ENCODE measurements around the gene BCAS4.

DNA sequence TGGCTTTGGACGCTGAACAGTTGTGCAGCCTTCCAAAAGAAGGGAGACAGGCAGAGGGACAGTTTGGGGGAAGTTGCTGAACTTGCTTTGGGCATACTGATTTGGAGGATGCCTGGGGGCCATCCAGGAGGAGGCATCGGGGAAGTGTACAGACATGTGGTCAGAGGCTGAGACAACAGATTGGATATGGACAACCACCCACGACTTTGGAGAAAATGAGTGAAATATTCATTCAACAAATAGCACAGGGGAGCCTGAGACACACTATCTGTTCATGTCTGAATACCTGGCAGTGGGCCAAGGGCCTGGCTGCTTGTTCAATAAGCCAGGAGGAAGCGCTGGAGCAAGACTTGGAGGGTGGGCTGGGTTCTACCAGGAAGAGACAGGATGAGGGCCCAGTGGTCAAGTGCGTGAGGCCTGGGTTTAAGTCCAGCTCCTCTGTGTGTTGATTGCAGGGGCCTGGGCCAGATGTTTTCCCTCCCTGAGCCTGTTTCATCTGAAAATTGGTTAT, 113.3 kb downstream of the CEBPB start:
- PRO-cap, result no peak

DNA sequence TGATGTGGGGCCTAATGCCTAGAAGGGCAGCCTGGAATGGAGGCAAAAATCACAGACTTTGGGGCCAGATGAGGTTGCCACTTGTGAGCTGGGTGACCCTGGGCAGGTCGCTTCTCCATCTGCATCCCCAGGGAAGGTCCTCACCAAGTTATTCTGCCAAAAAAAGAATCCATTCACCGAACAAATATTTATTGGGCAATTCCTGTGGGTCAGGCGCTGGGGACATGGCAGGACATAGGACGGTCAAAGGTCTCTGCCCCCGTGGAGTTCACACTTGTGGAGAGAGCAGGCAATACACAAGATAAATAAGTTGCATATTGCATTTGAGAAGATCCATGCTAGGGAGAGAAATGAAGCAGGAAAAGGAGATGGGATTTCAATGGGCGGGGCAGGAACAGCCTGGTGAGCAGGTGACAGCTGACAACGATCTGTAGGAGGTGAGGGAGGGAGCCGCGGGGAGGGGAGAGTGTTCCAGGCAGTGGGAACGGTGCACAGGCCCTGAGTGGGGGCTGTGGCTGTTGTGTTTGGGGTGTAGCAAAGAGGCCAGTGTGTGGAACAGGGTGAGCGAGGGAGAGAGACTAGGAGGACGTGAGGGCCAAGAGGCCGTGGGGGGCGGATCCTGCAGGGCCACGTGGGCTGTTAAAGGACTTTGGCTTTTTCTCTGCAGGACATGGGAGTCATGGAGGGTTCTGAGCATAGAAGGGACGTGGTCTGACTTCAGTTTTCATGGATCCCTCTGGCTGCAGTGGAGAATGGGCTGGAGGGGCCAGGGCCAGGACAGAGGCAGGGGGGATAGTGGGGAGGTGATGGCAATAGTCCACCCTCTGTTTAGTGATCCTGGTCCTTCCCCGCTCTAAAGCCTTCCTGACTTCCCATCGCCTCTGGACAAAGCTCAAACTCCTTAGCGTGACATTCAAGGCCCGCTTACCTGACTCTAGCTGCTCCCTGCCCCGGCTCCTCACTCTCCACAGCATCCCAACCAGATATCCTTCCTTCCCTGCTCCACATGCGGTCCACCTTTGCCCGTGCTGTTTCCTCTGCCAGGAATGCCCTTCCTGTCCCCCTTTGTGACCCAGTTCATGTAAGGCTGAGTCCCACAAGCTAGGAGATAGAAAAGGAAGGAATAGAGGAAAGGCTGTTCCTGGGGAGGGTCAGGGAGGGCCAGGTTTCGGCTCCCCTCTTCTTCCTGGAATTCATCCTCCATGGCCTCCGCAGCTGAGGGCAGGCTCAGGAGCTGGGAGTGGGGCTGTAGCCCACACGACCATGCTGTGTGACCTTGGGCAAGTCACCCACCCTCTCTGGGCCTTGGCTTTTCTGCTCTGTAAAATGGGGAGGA, 115.7 kb downstream of the CEBPB start:
- PRO-cap, result unidirectional peak, plus-strand start at position 431 of the sequence

DNA sequence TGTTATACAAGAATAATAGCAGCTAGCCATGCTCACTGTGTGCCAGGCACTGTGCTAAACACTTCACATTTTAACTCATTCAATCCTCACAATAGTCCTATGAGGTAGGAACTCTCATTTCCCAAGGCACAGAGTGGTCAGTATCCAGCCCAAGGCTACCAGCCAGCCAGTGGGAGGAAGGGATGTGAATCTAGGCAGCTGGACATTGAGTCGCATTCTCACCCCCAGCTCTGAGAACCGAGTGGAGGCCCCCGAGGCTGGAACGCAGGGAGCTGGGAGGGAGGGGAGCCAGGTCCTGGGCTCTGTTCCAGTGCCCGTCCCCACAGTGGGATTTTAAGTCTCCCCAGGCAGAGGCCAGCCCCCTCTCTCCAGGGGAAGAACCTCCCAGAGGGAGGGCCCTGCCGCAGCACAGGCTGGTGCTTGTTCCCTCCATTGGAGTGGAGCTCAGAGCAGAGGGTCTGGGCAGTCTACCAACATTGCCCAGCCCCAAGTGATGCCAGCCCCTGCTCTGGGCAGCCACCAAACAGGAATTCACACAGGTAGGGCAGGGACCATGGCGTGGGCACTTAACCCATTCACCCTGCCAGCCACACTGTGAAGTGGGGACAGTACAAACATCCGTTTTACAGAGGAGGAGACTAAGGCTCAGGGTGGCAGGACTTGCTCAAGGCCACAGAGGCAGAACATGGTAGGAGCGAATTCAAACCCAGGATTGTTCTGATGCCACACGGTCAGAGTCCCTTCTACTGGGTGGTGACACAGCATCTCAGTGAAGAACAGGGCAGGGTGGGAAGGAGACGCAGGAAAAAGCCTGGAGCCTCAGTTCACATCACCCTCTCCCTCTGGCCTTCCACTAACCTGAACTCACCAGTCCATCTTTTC, 131.4 kb downstream of the CEBPB start:
- PRO-cap, result no peak

DNA sequence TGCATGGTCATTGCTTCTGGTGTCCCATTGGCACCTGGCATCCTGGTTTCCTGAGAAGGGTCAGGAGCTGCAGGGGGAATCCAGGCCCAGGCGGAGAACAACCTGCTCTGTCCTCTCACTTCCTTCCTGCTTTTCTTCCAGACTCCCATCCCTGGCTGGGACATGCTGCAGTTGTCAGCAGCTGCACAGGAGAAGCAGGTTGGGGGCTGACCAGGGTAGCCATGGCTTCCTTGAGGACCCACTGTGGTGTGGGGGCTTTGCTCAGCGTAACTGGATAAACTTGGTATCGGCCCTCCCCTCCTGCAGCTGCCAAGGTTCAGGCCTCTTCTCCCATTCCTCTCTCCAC, 155.2 kb downstream of the CEBPB start:
- PRO-cap, result no peak

DNA sequence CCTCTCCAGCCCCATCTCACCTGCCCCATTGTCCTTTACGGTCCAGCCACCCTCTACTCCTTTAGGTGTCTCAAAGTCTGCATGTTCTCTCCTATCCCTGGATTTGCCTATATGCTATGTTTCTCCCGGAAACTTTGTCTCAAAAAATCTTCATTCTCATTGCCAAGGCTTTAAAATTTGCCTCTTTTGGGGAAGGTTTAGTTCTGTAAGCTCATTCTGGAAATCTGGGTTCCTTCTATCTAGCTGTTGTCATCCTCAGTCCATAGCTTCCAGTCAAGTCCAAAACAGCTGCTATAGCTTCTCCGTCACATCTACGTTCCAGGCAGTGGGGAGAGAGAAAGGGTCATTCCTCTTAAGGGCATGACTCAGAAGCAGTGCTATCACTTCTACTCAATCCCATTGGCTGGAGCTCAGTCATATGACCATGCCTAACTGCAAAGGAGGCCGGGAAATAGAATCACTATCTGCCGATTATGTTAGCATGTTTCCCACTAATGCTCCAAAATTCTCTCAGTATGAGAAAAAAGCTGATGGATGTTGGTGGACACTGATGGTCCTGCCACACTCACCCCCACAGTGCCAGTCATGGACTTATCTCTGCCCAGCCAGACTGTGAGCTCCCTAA, 141.4 kb upstream of the PTPN1 start:
- PRO-cap, result no peak

DNA sequence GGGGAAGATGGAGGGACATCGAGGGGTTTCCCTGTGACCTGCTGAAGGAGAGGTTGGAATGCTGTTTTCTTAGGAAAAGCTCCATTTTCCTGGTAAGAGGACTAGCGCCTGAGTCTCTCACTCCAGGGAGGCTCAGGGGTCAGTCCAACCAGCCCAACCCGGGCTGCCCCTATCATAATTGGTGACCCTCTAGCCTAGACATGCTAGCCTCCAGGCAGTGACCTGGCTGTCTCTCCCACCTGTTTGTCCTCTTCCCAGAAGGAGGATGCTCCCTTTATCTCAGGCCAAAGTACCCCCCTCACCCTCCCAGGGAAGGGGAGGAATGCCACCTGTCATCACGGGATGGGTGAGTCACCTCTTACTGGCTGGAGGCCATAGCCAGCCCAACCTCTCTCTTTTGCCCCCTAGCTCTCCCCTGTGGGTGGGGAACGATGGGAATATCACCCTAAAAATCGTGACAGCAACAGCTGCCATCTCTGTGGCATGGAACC, 137.6 kb upstream of the PTPN1 start:
- PRO-cap, result unidirectional peak, minus-strand start at position 248 of the sequence

DNA sequence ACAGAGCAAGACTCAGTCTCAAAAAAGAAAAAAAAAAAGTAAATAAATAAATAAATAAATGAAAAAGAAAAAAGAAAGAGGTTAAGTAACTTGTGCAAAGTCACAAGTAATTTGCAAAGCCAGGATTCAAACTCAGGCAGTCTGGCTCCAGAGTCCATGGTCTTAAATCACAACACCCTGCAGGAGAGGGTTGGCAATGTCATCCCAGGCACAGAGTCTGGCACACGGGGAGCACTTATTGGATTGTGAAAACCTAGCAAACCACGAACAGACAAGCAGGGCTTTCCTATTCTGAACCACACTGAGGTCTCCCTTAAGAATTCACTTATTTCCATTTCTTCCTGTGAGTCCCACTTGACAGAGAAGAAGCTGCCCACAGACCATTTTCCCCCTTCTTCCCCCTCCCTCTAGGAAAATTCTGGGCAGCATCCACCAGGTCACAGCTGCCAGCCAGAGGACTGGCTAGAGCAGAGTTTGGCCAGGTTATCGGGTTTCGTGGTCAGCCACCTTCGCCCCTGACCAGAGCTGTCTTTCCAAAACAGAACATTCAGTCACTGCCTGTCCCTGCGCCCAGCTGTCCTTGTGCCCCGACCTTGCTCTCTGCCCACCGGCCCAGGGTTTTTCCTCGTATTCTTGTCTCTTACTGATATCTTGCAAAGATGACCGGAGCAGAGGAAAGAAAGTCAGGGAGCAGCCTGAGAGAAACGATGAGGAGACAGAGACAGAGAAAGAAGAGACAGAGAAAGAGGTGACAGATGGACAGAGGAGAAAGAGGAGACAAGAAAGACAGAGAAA, 106.4 kb upstream of the PTPN1 start:
- PRO-cap, result no peak

DNA sequence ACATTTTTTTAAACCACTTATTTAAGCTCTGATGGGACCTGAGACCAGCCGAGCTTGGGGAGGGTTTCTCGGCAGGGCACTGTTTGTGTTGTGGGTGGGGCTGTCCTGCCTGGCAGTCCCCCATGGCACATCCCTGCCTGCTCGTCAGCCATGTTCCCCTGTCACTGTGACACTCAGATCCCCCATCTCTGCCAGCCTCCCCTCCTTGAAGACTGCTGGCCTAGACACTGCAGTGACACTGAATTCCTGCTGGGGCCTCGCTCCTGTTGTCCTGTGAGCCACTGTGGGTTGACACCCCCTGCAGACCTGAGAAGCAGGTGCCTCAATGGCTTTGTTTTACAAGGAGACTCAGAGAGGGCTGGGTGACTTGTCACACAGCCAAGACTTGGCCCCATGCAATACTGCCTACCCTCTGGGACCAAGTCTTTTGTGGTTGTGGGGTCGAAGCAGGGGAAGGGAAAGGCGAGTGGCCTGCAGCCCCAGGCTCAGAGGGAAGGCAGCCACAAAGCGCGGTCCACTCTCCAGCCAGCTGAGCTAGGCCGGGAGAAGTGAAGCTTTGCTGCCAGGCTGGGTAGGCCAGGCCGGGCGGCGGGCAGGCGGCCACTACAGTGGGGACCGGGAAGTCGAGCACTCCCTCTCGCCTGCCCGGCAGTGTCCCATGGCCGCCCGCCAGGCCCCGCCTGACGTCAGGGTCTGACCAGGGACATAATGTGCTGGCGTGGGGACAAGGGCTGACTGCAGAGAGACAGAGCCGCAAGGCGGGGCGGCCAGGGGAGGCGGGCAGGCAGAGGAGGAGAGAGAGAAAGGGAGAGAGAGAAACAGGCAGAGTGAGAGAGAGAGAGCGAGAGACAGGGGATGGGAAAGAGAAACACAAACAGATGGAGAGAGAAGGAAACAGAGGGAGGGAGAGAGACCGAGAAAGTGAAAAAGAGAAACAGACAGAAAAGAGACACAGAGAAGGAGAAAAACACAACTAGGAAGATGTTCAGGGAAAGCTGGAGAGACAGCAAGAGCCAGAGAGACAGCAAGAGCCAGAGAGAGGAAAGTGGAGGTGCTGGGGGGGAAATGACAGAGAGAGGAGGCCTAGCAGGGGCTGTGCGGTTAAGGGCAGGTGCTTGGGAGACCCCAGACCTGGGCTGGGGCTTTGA, 94.7 kb upstream of the PTPN1 start:
- PRO-cap, result bidirectional peak, plus-strand start at position 764 of the sequence, minus-strand start at position 688 of the sequence

GRCh38 chr20:50497935-50498543, 12.1 kb upstream of the PTPN1 start:
- PRO-cap, result no peak

DNA sequence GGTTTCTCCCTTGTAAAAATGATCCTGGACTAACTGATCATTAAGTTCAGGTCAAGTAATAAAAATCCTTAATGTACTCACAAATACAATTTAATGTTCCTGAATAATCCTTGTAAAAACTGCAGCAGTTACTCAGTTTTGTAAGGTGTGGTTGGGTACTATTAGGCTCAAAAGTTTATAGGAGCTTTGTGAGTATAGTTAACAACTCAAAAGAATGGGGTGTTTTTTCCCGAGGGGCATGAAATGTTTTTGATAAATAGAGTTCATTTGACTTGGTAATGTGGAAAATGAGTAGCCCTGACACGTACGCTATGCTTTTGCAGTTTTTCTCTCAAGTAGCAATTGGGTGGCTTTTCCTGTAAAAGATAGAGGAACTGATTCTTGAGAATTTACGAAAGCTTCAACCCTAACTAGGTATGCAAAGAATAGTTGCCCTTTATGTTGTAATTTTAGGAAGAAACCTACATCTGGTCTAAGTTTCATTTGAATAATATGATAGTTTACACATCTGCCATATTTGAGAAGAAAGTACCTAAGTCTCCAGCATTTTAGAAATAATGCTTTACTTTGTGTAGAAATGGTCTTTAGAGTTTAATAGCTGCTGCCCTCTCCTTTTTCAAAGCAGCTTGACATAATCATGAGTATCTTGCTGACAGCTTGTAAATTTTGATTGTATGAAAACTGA, 6.4 kb downstream of the PTPN1 start:
- PRO-cap, result no peak

DNA sequence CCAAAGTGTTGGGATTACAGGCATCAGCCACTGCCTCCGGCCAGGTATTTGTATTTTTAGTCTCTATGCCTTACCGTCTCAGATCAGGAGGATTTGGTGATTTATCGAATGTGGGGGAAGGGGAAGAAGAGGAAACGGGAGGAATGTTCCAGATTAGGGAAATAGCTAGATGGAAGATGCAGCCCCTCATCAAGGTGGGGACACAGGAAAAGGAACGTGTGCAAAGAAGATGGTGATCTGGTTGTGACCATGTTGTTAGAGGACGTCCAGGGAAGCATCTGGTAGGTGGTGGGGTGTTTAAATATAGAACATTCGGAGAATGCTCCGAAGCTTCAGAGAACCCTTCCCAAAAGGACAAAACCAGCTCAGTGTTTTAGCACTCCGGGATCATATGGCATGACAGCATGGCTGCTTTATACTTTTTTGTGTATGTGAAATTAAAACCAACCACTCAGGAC, 12.9 kb downstream of the PTPN1 start:
- PRO-cap, result no peak

- PRO-cap, result no peak
Measured at GRCh38 chr20:50580908-50581630, 70.9 kb downstream of the PTPN1 start.

- PRO-cap, result no peak
Measured at GRCh38 chr20:50583114-50584264, 73.3 kb downstream of the PTPN1 start.

DNA sequence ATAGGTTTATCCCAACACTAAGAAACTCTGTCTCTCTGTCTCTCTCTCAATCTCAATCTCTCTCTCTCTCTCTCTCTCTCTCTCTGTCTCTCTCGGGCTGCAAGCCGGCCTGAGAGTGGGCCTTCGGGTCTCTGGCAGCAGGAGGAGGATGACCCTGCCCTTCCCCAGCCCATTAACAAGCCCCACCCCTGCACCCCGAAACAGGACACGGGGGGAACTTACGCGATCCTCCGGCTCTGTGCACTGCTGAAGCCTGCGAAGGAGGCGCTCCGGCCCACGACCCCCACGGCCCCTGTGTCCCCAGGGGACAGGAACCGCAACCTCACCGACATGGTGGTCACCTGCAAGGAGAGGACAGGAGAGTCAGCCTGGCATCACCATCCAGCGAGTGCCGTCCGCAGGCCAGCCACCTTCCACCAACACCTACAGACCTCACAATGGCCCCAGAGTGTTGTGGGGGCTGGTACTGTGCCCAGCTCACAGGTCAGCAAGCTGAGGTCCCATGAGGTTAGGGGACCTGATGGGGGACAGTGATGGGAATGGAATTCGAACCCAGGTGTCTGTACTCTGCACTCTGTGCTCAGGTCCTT, 60.7 kb downstream of the RIPOR3 start:
- PRO-cap, result no peak

DNA sequence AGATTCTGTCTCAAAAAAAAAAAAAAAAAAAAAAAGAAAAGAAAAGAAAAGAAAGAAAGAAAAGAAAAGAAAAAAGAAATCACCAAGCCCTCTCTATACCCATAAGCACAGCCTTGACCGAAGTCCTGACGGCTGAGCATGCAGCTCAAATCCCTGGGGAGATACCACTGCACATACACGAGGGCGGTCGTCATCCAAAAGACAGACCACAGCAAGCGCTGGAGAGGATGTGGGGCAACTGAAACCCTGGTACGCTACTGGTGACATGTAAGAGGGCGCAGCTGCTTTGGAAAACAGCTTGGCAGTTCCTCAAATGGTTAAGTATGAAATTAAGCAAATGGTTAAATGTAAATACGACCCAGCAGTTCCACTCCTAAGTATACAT, 38.8 kb downstream of the RIPOR3 start:
- PRO-cap, result no peak

DNA sequence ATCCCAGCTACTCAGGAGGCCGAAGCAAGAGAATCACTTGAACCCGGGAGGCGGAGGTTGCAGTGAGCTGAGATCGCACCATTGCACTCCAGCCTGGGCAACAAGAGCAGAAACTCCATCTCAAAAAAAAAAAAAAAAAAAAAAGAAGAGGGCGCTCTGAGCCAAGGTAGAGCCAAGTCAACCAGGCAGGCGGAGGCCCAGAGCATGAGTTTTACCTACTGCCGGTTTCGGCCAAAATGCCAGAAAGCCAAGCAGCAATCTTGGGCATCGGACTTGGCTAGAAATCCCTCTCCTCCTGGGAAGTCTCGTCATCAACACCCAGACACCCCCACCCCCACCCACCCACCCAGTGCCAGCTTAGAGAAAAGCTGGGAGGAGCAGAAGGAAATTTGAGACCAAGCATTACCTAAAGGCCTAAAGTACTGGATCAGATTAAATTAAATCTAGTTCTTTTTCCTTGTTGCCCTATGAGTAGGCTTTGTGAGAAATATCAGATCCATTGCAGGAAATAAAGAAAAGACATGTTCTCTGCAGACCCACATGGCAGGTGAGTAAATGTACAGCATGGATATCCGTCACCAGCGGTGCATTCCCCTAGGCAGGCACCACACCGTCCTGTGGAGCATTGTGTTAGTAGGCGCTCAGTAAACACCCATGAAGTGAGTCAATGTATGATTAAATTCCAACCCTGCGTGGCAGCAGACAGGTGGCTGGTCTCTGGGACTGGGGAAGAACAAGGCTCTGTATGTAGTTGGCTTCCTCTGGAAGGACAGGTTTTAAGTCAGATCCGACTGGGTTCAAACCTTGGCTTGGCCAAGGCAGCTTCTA, 21.1 kb downstream of the RIPOR3 start:
- PRO-cap, result no peak

DNA sequence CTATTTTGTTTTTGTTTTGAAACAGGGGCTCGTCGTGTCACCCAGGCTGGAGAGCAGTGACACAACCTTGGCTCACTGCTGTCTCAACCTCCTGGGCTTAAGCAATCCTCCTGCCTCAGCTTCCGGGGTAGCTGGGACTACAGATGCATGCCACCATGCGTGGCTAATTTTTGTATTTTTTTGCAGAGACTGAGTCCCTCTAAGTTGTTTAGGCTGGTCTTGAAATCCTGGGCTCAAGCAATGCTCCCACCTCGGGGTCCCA, 19.3 kb upstream of the RIPOR3 start:
- PRO-cap, result no peak

GRCh38 chr20:50735129-50736459, 4.2 kb downstream of the PARD6B start:
- PRO-cap, result no peak

DNA sequence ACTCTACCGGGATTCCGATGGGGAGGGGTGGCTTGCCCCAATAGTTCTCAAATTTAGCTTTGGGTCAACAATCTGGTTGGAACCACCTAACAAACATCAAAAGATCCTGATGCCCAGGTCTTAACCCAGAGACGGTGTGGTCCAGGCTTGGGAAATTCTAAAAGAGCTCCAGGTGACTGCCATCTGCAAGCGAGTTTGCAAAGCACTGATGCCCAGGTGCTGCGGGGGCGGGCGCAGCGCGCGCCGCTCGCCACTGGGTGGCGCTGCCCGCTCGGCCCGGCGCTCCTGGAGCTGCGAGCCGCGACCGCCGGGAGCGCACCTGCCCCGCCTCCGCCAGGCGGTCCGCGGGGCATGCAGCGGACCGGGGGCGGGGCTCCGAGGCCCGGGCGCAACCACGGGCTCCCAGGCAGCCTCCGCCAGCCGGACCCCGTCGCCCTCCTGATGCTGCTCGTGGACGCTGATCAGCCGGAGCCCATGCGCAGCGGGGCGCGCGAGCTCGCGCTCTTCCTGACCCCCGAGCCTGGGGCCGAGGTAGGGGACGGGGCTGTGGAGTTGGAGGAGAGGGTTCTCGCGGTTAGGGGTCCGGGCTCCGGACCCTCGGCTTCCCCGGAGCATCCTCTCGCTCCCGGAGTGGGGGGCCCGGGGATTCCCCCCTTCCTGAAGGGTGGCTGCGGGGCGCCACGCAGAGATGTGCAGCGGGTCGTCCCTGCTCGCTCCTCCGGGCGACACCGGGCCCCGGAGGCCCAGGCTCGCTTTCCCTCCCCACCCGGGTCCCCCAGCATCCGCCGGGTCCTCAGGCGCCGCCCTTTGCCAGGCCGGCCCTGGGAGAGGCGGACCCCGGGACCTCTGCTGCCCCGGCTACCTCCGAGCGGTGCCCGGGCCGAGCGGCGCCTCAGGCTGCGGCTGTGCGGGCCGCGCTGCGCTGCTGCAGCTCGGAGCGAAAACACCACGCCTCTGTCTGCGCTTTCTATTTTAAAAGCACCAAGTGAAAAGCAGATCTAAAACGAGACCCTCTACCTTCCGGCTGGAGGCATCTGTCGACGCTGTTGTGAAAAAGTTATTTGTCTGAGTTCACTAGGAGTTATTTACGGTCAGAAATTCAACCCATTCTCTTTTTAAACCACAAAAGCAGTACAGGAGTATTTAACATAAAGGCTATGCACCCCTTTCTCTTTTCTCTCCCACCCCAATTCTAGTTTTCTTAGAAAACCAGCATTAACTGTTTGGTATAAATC, at the start of gene BCAS4:
Gene BCAS4, plus strand, starts transcription at position 419 of the 1,235 bp plus-strand sequence.
- PRO-cap, result no peak

GRCh38 chr20:50850581-50851272, 55.9 kb downstream of the BCAS4 start:
- PRO-cap, result no peak